SK-MEL-5 (cell line): ENCODE results near the gene ZNF519.

GRCh38 chr18:13552380-13552901 lies 173.9 kb downstream of the FAM210A start:
RAMPAGE:
- cytosol, long total RNA: no peak
- long total RNA: no peak
- nucleus, long total RNA: no peak

DNA sequence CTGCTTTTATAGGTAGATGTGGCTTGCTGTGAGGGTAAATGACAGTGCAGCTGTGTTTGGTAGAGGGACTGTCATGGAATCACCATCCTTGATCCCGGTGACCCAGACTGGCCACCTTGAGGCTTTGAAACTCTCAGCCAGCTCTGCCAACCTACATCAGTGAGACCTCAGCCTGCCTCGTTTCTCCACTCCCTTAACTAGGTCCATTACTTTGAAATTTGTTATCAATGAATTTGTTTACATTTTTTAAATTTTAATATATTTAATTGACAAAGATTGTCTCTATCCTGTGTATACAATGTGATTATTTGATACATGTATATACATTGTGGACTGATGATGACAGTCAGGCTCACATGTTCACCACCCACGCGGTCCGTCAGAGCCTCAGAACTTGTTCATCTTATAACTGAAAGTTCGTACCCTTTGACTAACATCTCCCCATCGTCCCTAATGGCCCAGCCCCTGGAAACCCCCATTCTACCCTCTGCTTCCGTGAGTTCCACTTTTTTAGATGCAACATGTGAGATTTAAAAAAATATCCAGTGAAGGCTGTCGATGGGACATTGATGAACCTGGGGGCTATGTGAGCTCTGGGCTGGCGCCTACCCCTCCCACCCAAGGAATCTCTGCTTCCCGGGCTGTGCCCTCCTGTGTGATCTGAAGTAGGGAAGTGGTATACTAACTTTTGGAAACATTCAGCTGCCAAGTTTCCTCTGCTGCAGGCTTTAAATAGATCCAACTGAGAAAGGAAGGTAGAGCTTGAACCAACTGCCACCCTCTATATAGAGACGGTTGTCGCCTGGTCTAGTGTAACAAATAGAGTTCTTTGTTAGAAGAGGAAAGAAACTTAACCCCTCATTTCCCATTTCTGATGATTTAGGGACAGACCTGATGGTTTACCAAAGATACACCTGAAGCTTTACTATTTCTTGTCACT lies 163.9 kb downstream of the FAM210A start:
RAMPAGE:
- cytosol, long total RNA: no peak
- long total RNA: no peak
- nucleus, long total RNA: no peak

RAMPAGE:
- cytosol, long total RNA: no peak
- long total RNA: no peak
- nucleus, long total RNA: no peak
Observed at GRCh38 chr18:13613526-13614565, 112.5 kb downstream of the FAM210A start.

GRCh38 chr18:13614566-13615308 lies 111.6 kb downstream of the FAM210A start:
RAMPAGE:
- cytosol, long total RNA: no peak
- long total RNA: no peak
- nucleus, long total RNA: no peak

RAMPAGE:
- cytosol, long total RNA: start-site peak on the minus strand at chr18:14132417-14132465, 30 and 54 reads in 2 replicates
- long total RNA: start-site peak on the minus strand at chr18:14132429-14132478, 31 and 29 reads in 2 replicates
- nucleus, long total RNA: start-site peak on the minus strand at chr18:14132421-14132441, 83 and 35 reads in 2 replicates
Observed at GRCh38 chr18:14131711-14132940, at the start of gene ZNF519. Gene ZNF519 (minus strand): TSS chr18:14132435.

DNA sequence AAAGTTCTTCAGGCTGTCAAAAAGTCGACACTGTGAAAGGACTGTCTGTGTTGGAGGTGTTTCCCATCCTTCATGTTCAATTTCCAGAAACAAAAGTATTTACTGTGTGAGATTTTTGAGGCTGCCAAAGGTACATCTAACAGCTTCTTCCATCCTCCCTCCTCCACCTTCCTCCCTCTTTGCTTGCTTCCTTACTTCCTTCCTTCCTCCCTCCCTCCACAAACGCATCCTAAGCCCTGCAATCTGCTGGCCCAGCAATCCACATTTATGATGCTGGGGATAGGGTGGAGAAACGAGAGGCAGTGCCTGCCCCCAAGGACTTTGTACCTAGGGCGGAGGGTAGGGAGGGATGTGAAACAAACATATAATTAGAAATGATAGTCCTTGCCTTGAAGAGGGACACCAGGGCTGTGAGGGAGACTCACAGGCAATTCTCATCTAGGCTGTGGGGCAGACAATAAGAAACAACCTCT lies 188.3 kb downstream of the ANKRD30B start:
RAMPAGE:
- cytosol, long total RNA: no peak
- long total RNA: no peak
- nucleus, long total RNA: no peak

DNA sequence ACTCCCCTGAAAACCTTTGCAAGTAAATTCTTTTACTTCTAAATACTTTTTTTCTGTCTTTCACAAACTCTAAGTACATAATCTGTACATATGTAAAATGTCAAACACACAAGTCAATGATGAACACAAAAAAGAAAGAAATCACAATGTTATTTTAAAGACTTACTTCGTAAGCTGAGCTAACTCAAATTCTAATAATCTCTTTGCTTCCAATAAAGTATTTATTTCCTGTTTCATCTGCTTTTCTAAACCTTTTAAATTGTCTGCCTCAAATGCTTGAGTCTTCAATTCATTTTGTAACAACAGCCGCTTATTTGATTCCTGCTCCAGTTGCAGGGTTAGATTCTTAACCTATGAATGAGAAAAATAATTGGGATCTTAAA lies 127.4 kb downstream of the ROCK1 start:
RAMPAGE:
- cytosol, long total RNA: no peak
- long total RNA: no peak
- nucleus, long total RNA: no peak

GRCh38 chr18:21131697-21132288 lies 20.2 kb upstream of the ROCK1 start:
RAMPAGE:
- cytosol, long total RNA: no peak
- long total RNA: no peak
- nucleus, long total RNA: no peak

DNA sequence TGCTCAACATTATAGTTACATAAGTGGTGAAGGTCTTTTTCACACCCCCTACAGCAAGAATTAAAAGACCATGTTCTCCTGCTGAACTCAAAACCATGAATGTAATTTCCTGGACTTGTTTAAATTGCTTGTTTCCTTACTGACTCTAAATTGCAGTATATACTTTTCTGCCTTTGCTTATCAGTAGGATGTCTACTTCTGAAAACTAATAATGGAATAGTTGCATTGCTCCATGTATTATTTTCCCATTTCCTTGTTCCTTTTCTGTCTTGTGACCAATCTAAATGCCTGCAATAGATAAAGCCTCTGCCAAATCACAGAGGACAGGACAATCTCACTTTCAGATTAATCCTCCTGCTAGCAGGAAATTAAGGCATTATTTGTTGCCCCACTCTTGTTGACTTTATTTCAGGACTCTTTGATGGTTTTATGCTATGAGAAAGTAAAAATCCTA lies 4.6 kb upstream of the ESCO1 start:
RAMPAGE:
- cytosol, long total RNA: no peak
- long total RNA: no peak
- nucleus, long total RNA: no peak

DNA sequence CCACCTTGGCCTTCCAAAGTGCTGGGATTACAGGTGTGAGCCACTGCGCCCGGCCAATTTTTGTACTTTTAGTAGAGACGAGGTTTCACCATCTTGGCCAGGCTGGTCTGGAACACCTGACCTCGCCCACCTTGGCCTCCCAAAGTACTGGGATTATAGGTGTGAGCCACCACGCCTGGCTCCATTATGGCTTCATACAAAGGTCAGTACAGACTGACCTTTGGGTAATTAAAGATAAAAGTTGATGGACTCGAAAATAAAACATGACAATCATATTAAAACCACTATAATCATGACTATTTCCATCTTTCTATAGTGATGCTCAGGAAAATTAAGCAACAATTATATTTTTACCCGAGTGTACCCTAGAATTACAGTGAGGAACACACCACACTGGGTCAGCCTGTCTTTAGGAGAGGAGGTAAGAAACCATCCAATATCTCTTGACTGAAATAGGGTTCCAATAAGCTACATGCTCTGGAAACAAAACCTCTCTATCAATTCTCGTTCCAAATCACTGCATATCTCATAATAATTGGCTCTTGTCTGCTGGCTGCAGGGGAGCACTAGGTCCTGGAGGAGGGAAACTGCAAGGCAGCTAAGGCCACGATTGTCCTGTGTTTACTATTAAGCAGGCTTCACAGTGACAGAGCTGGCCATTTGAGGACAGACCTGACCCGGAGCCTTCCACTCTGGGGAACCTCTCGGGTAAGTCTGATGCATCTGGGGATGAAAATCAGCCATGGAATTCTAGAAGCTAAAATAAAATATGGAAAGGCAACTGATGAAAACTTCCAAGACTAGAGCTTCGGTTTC lies 23.8 kb downstream of the SNRPD1 start:
RAMPAGE:
- cytosol, long total RNA: no peak
- long total RNA: no peak
- nucleus, long total RNA: no peak

GRCh38 chr18:21703212-21703501 lies 1.4 kb downstream of the ABHD3 start:
RAMPAGE:
- cytosol, long total RNA: no peak
- long total RNA: no peak
- nucleus, long total RNA: no peak

GRCh38 chr18:21707238-21707716 lies 2.7 kb upstream of the ABHD3 start:
RAMPAGE:
- cytosol, long total RNA: no peak
- long total RNA: no peak
- nucleus, long total RNA: no peak

DNA sequence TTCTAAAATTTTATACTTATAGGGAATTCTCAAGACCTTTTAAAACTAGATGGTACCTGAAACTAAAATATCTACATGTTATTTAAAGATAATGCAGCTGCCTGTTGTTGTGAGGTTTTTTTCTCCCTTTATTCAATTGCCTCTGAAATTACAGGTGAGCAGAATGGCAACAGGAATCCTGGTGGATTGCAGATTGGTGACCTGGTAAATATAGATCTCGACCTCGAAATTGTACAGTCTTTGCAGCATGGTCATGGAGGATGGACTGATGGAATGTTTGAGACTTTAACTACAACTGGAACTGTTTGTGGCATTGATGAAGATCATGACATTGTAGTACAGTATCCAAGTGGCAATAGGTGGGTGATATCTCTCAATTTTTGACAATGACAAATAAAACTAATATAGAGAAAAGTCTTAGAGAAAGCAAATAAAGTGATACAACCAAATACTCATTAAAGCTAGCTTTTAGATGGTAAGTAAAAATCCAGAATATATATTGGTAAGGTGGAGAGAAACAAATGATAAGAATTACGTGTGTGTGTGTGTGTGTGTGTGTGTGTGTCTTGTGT lies 38.8 kb downstream of the MIB1 start:
RAMPAGE:
- cytosol, long total RNA: no peak
- long total RNA: no peak
- nucleus, long total RNA: no peak

GRCh38 chr18:21797884-21798586 lies 57.4 kb downstream of the MIB1 start:
RAMPAGE:
- cytosol, long total RNA: no peak
- long total RNA: no peak
- nucleus, long total RNA: no peak

GRCh38 chr18:21852014-21852404 lies 111.4 kb downstream of the MIB1 start:
RAMPAGE:
- cytosol, long total RNA: no peak
- long total RNA: no peak
- nucleus, long total RNA: no peak

RAMPAGE:
- cytosol, long total RNA: no peak
- long total RNA: no peak
- nucleus, long total RNA: no peak
Observed at GRCh38 chr18:21852405-21853609, 112.2 kb downstream of the MIB1 start.

GRCh38 chr18:21980593-21980982 lies 188.8 kb upstream of the GATA6 start:
RAMPAGE:
- cytosol, long total RNA: no peak
- long total RNA: no peak
- nucleus, long total RNA: no peak

RAMPAGE:
- cytosol, long total RNA: no peak
- long total RNA: no peak
- nucleus, long total RNA: no peak
Observed at GRCh38 chr18:21997520-21997826, 171.9 kb upstream of the GATA6 start.

GRCh38 chr18:22166041-22166621 lies 3.3 kb upstream of the GATA6 start:
RAMPAGE:
- cytosol, long total RNA: no peak
- long total RNA: no peak
- nucleus, long total RNA: no peak

RAMPAGE:
- cytosol, long total RNA: no peak
- long total RNA: no peak
- nucleus, long total RNA: no peak
Observed at GRCh38 chr18:22167494-22168230, 1.7 kb upstream of the GATA6 start.